Mesenchymal stem cell of Wharton's jelly (primary cell): ENCODE results near the gene TEX33.

GRCh38 chr22:36399461-36399761, 11.6 kb upstream of the MYH9 start:
- CAGE, long polyA plus RNA: no peak

DNA sequence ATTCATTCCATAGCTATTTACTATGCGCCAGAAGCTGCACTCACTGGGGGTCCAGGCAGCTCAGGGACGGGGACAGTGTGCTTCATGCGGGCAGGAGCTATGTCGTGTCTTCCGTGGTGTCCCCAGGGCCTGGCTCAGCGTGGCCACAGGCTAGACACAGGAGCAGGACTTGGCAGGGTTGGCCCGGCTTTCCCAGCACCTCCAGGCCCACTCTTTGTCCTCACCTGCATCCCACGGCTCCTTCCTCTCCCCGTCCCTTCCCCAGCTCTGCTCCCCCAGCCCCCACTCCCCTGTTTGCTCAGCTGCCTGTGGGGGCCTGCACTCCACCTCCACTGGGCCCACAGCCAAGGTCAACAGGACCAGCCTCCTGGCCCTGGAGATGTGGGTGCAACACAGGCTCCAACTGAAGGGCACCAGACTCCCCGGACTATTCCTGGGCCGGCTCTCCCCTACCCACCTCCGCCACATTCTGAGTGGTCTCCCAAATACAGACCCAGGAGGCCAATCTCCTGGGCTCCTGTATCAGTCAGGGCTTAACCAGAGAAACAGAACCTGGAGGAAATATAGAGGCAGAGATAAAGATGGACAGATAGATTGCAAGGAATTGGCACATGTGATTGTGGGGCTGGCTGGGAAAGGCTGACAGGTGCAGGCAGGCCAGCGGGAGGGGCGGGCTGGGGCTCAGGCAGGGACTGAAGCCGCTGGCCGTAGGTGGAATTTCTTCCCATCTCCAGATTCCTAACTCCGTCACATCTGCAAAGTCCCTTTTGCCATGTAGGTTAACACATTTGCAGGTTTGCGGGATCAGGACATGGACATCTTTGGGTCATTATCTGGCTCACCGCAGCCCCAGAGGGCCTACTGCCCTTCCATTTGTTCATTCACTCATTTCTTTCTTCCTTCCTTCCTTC, 45.6 kb upstream of the MYH9 start:
- CAGE, long polyA plus RNA: no peak

GRCh38 chr22:36448560-36449229, 32.7 kb downstream of the TXN2 start:
- CAGE, long polyA plus RNA: no peak

DNA sequence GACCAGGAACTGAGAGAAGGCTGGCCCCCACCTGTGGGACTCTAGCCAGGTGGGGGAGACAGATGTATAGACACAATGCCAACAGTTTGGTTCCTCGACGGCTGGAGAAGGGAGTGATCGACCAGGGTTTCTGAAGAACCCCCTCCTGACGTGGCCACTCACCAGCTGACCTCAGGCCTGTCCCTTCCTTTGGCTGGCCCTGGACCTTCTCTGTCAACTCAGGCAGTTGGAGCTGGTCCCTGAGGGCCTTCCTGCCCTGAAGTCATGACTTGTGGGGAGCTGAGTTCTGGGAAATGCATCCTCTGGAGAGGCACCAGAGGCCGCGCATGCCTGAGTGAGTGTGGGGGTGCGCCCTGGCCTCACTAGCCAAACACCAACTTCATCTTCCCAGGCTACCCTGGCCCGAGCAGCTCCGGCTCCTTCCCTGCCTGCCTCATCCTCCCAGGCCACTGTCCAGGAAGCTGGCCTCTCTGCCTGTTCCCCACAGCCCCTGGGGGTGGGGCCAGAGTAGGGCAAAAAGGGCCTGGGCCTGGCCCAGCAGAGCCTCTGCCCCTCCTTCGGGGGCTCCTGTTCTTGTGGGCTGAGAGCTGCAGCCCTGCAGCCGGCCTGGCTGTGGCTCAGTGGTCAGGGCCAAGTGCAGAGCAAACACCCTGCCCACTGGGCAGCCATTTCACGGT, 23.6 kb downstream of the TXN2 start:
- CAGE, long polyA plus RNA: no peak

GRCh38 chr22:36461787-36462539, 19.5 kb downstream of the TXN2 start:
- CAGE, long polyA plus RNA: no peak

- CAGE, long polyA plus RNA: no peak
Measured at GRCh38 chr22:36468011-36468442, 13.4 kb downstream of the TXN2 start.

DNA sequence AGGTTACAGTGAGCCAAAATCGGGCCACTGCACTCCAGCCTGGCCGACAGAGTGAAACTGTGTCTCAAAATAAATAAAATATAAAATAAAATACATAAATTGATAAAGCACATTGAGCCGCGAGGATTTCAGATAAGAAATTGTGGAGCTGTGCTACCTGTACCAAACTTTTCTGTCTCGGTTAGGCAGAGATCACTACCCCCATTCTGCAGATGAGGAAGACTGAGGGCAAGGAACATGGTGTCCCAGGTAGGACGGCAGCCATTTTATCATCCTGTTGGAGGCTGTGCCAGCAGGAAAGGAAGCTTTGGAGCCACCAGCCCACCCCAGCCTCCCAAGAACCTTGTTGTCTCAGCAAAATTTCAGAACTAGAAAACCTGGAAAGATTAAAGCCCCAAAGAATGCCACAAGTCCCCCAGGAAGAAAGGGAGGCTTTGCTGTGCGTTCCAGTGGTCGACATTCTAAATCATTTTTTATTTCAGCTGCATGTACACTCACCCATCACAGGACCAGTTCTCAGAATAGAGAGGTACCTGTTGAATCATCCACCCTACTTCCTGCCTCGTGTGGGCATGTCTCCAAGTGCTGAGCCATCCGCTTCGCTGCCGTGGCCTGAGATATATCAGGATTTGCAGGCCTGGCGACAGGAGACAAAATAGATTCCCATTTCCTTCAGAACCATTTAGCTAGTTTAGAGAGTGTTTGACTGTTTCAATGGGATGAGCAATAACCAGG, 12.9 kb upstream of the EIF3D start:
- CAGE, long polyA plus RNA: no peak

DNA sequence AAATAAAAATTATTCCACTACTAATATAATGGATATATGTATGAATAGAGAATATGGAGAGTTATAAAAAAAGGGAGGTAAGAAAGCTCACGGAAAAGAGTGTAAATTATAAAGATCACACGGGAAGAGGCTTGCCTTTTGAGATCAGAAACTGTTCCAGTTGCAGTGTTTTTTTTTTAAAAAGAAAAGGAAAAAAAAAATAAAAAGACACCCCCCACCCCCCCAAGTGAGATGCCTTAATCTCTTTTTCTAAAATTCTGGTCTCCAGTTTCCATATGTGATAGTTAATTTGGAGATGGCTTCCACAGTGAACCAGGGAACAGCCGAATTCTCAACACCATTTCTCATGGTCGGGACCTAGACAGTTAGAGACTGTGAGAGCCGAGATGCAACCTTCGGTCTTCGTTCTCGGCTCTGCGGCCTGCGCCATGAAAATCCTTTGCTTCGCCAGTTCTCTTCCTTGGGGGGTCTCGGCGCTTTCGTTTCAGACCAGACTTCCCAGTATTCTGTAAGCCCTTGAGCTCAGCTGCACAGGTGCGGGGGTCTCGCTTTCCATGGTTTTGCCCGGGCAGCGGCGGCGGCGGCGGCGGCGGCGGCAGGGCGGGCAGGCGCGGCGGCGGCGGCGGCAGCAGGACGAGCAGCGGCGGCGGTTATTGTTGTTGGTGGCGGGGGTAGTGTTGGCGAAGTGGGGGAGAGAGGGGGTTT, 732 bp downstream of the CACNG2 start:
- CAGE, long polyA plus RNA: no peak

- CAGE, long polyA plus RNA: no peak
Measured at GRCh38 chr22:36741326-36741882, 34.5 kb downstream of the IFT27 start.

GRCh38 chr22:36781945-36782361, 6.0 kb upstream of the IFT27 start:
- CAGE, long polyA plus RNA: no peak

DNA sequence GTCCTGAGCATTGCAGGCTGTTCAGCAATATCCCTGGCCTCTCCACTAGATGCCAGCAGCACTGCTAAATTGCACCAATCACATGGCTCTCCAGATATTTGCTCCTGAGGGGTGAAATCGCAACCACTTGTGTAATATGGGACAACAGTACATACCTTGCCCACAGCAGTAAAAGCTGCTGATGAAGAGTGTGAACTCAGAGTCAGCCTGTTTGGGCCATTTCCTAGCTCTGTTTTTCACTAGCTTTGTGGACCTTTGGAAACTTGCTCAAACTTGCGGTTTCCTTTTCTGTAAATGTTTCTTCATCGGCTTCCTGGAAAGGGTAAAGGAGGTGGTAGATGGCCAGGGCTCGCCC, 12.9 kb downstream of the NCF4 start:
- CAGE, long polyA plus RNA: no peak

GRCh38 chr22:37007560-37008036, at the start of gene TEX33:
Gene TEX33, minus strand, starts transcription at chr22:37007851.
- CAGE, long polyA plus RNA: no peak

DNA sequence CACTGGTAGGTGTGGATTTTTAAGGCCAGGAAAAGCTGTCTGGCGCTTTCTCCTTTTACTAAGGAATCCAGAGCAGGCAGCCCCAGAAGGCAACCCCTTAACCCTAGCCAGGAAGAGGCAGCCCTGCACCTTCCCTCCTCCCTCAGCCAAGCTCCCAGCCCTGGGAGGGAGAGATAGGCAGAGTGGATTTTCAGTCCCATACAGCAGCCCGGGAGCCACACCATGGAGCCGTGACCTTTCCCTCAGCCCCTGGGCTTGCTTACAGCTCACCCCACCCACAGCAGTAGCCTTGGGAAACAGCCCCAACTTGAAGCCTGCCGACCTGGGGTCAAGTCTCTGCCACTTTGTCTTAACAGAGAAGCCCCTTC, 4.5 kb downstream of the TST start:
- CAGE, long polyA plus RNA: no peak

DNA sequence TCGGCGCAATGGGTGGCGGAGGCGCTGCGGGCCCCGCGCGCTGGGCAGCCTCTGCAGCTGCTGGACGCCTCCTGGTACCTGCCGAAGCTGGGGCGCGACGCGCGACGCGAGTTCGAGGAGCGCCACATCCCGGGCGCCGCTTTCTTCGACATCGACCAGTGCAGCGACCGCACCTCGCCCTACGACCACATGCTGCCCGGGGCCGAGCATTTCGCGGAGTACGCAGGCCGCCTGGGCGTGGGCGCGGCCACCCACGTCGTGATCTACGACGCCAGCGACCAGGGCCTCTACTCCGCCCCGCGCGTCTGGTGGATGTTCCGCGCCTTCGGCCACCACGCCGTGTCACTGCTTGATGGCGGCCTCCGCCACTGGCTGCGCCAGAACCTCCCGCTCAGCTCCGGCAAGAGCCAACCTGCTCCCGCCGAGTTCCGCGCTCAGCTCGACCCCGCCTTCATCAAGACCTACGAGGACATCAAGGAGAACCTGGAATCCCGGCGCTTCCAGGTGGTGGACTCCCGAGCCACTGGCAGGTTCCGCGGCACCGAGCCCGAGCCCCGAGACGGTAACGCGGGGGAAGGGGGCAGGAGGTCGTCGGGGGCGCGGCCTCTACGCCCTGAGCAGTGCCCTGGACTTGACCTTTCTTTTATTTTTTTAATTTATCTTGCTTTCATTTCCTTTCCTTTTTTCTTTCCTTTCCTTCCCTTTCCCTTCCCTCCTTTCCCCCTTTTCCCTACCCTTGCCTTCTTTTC, 4.9 kb downstream of the MPST start:
- CAGE, long polyA plus RNA: no peak

GRCh38 chr22:37043544-37044495, 7.7 kb upstream of the KCTD17 start:
- CAGE, long polyA plus RNA: no peak

DNA sequence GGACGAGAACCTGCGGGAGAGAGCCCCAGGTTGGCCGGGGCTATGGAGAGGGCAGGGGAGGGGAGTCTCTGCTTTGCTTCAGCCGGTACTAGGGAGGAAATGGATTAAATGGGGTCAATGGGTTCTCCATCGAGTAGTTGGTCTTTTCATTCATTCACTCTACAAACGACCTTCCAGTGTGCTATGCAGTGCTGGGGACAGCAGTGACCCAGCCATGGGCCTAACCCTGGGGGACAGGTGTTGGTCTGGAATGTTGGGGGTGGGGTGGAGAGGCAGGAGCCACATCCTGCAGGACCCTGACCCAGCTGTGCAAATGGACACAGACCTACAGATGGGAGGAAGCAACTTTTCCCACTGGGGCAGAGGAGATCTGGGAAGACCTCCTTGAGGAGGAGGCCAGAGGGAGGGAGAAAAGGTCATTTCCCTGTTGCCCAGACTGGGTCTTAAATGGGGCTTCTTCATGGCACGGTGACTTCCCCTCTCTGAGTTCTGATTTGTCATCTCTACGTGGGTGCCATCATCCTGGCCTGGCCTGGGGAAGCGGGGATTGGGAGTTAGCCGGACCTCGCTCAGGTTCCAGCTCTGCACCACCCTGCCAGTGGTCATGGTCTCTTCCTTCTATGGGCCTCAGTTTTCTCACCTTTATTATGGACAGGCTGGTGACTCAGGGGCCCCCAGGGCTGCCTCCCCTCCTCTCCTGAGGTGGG, 1.9 kb downstream of the CYTH4 start:
- CAGE, long polyA plus RNA: no peak

DNA sequence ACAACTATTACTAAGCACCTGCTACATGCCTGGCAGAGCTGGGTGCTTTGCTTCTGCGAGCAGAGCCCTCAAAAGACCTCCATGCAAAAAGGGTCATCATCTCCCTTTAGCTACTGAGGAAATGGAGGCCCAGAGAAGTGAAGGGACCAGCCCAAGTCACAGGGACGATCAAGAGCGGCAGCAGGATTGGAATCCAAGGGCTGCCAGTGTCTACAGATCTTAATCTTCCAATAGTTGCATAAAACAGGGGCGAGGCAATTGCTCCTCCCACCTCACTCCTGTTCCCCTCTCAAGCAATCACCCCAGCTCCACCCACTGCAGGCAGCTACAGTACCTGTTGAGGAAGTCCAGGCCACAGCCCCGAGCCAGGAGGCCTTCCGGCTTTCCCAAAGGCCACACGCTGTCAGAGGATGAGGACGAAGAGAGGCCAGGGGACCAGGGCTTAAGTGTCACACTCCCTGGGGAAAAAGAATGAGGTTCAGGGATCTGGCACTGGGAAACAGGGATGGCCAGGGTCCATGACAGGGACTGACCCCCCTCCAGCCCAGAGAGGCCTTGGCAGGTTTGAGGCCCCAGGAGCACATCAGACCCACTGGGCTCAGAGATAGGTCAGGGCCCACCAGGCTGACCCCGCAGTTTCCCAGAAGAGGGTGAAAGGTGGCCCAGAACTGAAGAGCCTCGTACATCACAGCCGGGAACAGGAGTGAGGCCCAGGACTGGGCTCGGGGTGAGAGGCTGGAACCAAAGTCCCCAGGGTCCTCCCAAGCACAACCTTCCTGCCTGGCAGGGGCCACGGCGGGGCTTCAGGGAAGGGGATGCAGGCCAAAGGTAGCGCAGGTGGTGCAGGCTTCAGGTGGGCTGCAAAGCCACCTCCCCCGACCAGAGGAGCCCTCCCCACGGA, 16.3 kb upstream of the MFNG start:
- CAGE, long polyA plus RNA: no peak

- CAGE, long polyA plus RNA: no peak
Measured at GRCh38 chr22:37521448-37521948, 2.3 kb upstream of the CARD10 start.

- CAGE, long polyA plus RNA: no peak
Measured at GRCh38 chr22:37544090-37544484, 16.2 kb upstream of the CDC42EP1 start.

DNA sequence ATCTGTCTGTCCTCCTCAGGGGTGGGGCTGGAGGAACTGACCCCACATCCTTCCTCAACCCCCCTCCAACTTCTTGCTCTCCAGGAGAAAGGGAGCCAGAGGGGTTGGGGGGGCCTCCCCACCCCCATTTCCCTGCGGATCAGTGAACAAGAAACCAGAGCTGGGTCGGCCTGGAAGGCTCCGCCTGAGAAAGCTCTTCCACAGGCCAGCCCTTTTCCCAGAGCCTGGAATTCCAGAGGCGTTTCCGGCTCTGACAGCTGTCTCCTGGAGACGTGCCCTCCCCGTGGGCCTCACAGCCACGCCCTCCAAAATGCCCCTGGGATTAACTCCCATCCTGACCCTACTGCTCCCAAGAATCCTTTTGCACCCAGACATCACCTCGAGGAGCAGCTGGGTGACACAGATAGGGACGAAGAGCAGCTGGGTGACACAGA, 7.8 kb upstream of the CDC42EP1 start:
- CAGE, long polyA plus RNA: no peak